Bile duct (tissue), 1 donor: ENCODE measurements around a stretch of chr2.

DNA sequence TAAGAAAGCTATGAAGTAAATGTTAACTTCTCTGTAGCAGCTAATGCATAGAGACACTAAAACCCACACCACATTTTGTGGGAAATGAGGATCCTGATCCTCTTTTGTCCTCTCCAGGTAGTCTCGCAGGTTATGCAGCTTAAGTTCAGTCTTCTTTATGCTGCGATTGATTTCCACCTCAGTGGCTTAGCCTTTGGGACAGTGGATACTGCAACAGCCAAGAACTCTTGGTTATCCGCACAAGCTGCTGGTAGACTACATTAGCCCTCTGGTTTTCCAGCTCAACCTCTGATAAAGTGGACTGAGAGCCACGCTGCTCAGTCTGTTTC is 14.4 kb downstream of the CD8A start:
- PRO-cap, result no peak

DNA sequence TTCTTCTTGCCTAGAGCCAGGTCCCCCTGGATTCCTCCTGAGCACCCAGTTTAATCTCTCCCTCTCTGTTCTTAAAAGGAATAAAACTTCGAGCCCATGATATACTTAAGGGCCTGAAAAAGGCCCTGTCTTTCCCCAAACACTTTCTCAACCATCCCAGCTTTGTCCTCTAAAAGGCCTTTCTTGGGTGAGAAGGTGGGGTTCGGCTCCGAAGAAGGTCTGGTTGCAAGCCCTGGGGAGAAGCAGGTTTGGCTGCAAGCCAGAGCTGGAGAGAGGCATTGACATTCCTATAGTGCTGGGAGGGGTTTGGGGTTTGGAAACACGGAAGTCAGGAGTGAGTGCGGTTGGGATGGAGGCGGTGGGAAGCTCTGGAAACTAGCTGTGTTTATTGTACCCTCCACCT is 5.8 kb downstream of the CD8B start:
- PRO-cap, result no peak

- PRO-cap, result no peak
These were observed 114.9 kb upstream of the PLGLB1 start for GRCh38 chr2:87136625-87136856.

DNA sequence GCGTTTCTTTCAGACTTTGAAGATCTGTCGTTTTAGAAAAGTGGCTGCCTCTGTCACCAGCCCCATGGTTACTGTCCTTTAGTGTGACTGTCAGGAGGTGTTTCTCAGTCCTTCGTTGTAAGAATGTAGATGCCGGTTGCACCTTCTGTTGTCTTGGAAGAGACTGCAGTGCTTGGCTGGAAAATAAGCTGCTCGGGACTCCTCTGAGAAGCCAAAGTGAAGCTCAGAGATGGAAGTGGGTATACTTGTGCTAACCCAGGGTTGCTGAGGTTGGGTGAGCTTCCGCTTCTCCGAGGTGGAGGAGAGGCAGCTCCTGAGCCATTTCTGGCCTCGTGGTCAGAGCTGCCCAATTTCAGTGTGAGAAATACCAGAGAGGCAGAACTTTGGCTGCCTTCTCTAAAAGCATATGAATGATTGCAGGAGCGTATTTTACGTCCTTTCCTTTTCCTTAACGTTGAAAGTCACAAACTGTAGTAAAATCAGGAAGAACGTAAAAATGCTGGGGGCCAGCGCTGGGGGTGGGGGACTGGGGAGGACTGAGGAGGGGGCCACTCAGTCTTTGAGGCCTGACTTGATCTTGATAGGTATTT is 292.1 kb upstream of the PLGLB2 start:
- PRO-cap, result no peak

- PRO-cap, result no peak
These were observed 289.1 kb upstream of the PLGLB2 start for GRCh38 chr2:87458701-87459175.

DNA sequence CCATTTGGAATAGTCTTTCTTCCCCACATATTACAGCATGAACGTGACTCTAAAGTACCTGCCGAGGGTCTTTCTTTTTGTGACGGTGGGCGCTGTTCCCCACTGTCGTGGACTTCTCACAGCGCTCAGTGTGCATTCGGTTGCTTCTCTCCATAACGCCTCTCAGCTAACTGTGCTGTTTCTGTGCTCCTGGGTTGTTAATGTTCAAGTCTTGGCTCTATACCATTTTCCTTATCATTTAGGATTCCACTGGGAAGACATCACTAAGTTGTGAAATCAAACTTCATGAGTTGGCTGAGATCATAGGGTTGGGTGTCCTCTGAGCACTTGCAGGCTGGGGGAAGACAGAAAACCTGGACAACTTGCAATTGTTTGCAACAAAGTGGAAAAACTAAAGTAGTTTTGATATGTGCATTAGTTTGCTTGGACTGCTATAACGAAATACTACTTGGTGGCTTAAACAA is 270.2 kb upstream of the PLGLB2 start:
- PRO-cap, result unidirectional peak, minus-strand start at position 172 of the sequence

DNA sequence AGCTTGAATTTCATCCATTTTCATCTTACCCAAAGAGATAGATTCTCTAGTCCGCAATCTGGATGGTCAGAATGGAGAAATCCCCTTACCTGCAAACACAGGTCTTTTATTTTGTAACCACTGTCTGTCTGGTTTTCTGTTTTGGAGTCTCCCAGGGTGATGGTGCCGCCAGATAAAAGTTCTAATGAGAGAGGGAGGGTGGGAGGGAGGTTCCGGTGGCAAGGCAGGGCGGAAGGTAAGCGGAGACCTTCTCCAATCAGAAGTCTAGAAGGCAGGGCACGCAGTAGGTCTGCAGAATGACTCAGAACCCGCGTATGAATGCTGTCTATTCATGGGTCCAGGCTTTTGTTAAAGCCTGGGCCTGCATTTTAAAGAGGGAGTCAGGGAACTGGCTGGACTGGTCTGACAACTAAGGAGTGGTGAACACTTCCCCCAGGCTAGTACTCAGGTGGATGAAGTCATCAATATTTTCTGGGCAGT is 85.6 kb upstream of the PLGLB2 start:
- PRO-cap, result no peak

DNA sequence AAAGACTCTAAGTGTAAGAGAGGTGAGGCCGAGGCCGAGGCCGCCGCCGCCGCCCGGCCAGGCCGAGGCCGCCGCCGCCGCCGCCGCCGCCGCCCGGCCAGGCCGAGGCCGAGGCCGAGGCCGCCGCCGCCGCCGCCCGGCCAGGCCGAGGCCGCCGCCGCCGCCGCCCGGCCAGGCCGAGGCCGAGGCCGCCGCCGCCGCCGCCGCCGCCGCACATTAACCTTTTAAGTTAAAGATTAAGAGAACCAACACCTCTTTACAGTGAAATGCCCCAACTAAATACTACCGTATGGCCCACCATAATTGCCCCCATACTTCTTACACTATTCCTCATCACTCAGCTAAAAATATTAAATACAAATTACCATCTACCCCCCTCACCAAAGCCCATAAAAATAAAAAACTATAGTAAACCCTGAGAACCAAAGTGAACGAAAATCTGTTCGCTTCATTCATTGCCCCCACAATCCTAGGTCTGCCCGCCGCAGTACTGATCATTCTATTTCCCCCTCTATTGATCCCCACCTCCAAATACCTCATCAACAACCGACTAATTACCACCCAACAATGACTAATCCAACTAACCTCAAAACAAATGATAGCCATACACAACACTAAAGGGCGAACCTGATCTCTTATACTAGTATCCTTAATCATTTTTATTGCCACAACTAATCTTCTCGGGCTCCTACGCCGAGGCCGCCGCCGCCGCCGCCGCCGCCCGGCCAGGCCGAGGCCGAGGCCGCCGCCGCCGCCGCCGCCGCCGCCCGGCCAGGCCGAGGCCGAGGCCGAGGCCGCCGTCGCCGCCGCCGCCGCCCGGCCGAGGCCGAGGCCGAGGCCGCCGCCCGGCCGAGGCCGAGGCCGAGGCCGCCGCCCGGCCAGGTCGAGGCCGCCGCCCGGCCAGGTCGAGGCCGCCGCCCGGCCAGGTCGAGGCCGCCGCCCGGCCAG is 646 bp downstream of the RGPD2 start:
- PRO-cap, result no peak

DNA sequence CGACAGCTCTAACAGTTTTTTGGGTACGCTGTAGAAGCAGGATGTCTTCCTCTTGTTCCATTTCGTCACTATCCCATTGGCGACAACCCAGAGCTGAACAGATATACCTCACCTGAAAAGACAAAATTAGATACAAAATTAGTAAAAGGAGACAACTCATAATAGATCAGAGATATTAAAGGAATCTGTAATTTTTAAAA is 34.1 kb downstream of the EIF2AK3 start:
- PRO-cap, result no peak

- PRO-cap, result no peak
These were observed 1.0 kb downstream of the EIF2AK3 start for GRCh38 chr2:88626211-88626676.

GRCh38 chr2:88627662-88628614 is 674 bp upstream of the EIF2AK3 start:
- PRO-cap, result bidirectional peak, plus-strand start at chr2:88627866, minus-strand start at chr2:88627464; bidirectional peak, plus-strand start at chr2:88628215, minus-strand start at chr2:88628179

- PRO-cap, result unidirectional peak, minus-strand start at chr2:88659582; unidirectional peak, minus-strand start at chr2:88659613
These were observed 32.0 kb upstream of the EIF2AK3 start for GRCh38 chr2:88658935-88660083.

DNA sequence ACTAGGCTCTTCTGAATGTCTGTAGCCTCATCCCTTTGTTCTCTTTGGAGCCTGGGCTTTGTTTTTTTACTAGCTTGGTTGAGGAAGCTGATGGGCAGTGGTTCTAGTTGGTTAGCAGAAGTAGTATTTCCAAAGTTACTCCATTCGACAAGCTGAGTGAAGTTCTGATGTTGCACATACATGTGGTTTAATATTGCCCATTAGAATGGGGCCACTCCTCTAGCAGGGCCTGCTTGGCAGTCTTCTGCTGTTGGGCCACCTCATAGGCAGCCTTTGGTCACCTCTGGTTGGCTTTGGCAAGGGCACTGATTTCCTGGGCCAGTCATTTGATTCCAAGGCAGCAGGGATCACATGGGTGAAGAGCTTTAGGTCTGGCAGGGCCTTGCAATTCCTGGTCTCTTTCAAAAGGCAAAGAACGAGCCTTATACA is 2.5 kb downstream of the RPIA start:
- PRO-cap, result no peak

GRCh38 chr2:88765232-88766394 is 74.1 kb downstream of the RPIA start:
- PRO-cap, result no peak

GRCh38 chr2:88846050-88846231 is 154.5 kb downstream of the RPIA start:
- PRO-cap, result no peak

DNA sequence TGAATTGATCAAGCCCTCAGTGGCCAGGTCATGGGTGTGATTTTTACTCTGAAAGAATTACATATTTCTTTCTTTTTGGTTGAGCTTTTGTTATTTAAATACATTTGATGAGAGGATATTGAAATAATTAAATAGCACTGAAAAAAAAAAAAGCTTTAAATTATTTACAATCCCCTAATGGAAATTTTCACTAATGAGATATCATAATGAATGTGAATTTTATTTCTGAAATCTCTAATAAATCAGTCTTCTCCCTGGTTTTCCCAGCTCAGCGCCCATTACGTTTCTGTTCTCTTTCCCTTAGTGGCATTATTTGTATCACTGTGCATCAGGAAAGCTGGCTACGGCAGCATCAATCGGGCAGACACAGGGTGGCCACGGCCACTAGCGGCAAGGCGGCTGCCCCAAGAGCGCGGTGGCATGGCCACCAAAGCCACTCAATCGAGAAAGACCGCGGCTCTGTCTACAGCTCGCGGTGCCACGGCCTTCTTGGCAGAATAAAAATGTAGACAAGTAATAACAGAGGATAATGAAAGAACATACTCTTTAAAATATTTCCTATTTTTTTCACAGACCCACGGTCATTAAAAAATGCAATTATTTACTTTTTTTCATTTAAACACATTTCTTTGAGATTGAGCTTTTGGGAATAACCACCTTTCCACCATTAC is 167.9 kb downstream of the RPIA start:
- PRO-cap, result no peak

DNA sequence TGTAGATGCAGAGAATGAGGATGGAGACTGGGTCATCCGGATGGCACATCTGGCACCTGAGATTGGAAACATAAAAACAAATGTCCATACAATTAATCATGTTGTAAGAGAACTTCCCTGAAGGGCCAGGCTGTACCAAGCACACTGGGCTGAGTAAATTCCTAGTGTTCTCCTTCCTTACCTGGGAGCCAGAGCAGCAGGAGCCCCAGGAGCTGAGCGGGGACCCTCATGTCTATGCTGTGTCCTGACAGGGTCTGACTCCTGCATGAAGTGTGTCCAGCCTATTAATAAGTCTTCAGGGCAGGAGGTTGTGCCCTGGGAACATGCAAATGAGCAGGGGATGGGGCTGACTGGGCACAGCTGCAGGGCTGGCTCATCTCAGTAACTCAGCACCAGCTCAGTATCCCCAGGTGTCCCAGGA is 301.2 kb downstream of the RPIA start:
- PRO-cap, result no peak

DNA sequence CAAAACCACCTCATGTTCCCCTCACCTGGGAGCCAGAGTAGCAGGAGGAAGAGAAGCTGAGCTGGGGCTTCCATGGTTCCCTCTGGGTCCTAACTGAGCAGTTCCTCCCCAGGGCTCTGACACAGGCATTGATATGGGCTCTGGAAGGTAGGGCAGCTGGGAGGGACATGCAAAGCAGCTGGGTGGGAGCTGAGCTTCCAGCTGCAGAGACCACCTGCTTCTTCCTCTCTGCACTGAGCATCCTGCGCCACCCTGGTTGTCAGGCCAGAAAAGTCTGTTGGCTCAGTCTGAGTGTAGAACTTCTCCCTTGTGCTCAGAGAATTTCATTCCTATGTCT is 336.1 kb downstream of the RPIA start:
- PRO-cap, result no peak

DNA sequence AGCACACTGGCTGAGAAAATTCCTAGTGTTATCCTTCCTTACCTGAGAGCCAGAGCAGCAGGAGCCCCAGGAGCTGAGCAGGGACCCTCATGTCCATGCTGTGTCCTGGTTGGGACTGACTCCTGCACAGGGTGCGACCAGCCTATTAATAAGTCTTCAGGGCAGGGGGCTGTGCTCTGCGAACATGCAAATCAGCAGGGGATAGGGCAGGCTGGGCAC is 576.8 kb downstream of the RPIA start:
- PRO-cap, result no peak

GRCh38 chr2:89834999-89835637 is 1143.6 kb downstream of the RPIA start:
- PRO-cap, result no peak